Mammary microvascular endothelial cell (primary cell): ENCODE measurements around a stretch of chr1.

GRCh38 chr1:115977444-115978196, 1.3 kb downstream of the SLC22A15 start:
- RAMPAGE, long total RNA = no peak

DNA sequence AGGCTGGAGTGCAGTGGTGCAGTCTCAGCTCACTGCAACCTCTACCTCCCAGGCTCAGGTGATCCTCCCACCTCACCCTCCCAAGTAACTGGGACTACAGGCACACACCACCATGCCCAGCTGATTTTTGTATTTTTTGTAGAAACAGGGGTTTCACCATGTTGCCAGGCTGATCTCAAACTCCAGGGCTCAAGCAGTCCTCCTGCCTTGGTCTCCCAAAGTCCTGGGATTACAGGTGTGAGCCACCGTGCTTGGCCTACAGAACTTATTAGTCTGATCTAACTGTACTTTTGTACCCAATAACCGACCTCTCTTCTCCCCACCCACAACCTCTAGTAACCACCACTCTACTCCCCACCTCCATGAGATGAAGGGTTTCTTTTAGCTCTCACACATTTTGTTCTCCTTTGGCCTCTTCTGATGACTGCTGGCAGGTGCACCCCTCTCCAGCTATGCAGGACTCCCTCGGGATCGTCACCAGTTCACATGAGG, 100.0 kb upstream of the ATP1A1 start:
- RAMPAGE, long total RNA = no peak

- RAMPAGE, long total RNA = no peak
Measured at GRCh38 chr1:116371909-116372937, 821 bp upstream of the ATP1A1 start.

DNA sequence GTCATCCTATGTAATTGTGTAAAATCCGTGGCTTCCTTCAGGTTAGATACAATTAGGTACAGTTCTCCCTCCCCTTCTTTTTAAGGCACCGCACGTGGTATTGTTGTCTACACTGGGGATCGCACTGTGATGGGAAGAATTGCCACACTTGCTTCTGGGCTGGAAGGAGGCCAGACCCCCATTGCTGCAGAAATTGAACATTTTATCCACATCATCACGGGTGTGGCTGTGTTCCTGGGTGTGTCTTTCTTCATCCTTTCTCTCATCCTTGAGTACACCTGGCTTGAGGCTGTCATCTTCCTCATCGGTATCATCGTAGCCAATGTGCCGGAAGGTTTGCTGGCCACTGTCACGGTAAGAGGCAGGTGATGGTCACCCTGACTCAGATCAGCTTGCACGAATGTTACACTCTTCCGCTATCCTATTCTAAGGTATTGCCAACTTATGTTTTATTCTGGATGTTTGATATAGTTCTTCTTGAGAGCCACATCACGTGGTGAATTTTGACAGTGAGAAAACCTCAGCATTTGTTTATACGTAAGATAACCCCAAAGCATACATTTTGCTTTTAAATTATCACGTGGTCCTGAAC, 16.4 kb downstream of the ATP1A1 start:
- RAMPAGE, long total RNA = no peak

- RAMPAGE, long total RNA = no peak
Measured at GRCh38 chr1:116389946-116390494, 17.0 kb downstream of the ATP1A1 start.

- RAMPAGE, long total RNA = no peak
Measured at GRCh38 chr1:116404013-116405287, 31.4 kb downstream of the ATP1A1 start.

DNA sequence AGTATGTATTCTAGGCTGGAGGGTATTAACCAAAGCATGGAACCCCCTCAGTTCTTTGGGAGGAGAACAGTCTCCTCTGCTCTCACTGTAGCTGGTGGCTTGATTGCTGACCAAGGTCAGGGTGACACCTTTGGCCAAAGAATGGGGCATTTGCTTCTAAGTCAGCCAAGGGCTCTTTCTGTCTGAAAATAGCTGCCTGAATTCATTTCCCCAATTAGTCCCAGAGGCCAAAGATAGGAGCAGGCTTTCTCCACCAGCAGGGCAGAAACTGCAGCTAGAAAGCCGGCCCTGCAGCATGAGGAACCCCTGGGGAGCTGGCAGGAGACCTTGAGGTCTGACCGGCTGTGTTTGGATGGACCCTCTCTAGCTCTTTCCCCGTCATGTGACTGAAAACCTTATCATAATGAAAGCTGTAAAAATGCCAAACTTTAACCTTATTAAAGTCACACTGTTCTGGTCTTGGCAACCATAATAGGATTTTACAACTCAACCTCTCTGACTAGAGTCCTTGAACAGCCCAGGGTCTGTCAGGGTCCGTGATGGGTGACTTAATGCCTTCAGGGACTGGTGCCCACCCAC, 93.4 kb downstream of the CD58 start:
- RAMPAGE, long total RNA = no peak

GRCh38 chr1:116494644-116495597, 75.9 kb downstream of the CD58 start:
- RAMPAGE, long total RNA = no peak

DNA sequence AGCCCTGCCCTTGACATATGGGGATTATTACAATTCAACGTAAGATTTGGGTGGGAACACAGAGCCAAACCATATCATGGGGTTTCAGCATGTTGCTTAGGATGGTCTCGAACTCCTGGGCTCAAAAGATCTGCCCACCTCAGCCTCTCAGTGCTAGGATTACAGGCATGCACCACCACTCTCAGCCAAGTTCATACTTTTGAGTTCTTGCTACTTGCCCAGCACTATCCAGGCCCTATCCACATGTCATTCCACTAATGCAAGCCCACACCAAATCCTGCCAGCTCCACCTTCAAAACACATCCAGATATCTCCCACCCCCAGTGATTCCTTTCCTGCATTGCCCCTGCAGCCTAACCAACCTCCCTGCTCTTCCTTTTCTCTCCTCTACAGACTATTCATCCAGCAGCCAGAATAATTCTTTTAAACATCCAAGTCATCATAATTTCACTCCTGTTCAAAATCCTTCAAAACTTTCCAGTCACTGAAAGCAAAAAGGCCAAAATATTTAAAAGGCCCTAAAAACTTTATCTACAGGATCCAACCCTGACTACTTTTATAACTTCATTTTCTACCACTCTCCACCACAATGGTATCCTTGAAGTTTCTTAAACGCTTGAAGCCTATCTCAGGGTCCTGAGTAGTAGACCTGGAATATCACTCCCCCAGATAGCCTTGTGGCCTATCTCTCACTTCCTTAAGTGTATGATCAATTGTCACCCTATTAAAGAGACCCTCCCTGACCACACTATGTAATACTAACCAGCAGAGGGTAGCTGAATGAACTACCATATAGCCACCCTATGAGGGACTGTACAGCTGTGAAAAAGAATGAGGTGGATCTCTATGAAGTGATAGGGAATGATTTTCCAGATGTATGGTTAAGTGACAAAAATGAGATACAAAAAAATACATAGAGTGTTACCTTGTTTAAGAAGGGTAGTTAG, 5.8 kb downstream of the CD58 start:
- RAMPAGE, long total RNA = no peak

DNA sequence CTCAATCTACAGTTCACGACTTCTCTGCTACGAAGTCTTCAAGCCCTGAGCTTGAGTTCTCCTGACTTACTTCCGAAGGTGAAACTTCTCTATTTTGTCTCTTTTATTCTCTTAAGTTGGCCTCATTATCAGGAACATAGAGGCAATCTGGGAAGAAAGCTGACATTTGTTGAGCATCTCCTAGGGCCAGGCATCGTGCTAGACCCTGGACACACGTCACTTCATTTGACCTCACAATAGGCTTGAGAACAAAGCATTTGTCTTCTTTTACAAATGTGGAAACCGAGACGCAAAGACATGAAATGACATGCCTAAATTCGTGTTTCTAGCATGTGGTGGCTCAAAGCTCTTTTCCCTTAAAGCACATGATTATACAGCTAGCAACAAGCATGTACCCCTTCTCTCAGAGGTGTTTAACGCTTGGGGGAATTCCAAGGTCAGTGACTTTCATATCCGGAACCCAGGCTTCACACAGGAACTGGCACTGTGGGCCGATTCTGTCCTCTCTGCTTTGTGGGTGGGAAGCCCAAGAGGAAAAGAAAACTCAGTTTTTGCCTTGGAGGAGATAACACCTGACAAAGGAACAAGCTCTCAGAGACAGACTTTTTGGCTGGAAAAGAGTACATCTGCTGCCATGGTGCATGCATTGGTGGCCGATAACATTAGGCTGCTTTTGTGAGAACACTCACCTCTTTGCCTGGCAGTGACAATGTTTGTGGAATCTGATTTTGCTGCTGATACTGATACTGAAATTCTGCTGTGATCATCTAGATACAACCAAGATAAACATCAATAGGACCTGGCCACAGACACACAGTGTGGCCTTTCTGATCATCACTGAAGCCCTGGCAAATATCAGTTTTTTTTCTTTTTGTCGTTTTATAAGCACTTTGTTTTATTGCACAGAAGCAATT, 15.4 kb upstream of the CD2 start:
- RAMPAGE, long total RNA = no peak

- RAMPAGE, long total RNA = no peak
Measured at GRCh38 chr1:116803538-116803916, 49.3 kb downstream of the CD2 start.

GRCh38 chr1:116824666-116824926, 70.4 kb downstream of the CD2 start:
- RAMPAGE, long total RNA = no peak

- RAMPAGE, long total RNA = no peak
Measured at GRCh38 chr1:117059147-117060222, 641 bp upstream of the TTF2 start.

GRCh38 chr1:117122555-117123116, 1.1 kb upstream of the TRIM45 start:
- RAMPAGE, long total RNA = no peak

DNA sequence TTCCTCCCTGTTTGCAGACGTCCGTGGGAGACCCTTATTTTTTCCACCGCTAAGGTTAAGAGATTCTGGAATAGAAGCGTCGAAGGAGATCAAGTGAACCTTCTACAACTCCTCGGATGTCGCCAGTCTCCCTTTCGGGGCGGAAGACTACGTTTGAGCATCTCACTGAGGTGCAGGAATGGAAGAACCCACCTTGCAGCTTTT, 325 bp downstream of the MAN1A2 start:
- RAMPAGE, long total RNA = no peak

- RAMPAGE, long total RNA = no peak
Measured at GRCh38 chr1:117592117-117592854, 13.6 kb upstream of the TENT5C start.

DNA sequence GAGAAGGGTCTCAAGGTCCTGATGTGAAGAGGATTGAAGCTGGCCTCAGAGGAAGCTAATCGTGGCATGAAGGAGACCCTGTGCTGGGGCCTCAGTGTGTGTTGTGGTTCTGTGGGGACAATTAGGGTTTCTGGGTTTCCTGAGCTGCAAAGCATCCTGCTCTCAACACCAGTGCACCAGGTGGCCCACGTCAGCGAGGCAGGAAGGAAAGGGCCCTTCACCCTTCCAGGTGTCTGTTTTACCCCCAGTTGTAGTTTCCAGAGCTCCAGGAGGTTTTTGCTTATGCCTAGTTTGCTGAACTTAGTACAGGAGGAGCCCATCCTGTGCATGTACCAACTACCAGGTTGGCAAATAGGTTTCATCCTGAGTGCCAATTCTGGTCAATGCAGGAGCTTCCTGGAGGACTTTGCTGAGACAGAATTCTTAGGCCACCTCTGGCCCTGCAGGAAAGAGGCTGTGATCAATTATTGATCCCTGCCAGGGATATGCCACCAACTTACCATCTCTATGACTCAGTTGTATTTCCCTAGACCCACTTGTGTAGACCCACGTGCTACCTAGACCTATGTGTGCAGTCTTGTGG, 53.0 kb downstream of the TENT5C start:
- RAMPAGE, long total RNA = no peak

DNA sequence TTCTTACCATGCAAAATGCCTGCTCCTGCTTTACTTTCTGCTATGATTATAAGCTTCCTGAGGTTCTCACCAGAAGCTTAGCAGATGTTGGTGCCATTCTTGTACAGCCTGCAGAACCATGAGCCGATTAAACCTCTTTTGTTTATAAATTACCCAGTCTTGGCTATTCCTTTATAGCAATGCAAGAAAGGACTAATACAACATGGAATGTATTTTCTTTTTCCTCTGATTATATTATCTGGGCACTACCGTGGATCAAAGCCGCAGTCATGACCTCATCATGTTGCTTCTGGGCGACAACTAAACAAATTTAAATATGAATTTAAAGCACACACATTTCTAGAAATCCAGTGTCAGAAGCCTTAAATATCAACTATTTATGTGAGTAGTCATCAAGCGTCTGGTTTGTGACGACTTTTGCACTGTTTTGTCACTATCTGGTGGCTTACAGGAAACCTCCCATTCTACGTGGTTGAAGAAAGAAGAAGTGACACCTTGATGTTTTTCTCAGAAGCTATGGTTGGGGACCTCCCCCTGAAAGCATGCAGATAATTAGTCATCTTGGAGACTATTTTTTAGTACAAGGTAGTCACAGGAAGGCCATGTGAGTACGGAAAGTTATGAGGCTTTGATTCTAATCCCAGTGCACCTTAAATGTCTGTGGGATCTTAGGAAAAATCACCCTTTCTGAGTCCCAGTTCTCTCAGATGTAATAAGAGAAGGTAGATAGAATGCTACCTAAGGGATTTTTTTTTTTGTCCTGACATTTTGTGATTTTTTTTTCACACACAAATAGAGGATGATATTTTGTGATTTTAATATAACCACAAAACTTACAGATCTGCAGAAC, 58.4 kb downstream of the TENT5C start:
- RAMPAGE, long total RNA = no peak

DNA sequence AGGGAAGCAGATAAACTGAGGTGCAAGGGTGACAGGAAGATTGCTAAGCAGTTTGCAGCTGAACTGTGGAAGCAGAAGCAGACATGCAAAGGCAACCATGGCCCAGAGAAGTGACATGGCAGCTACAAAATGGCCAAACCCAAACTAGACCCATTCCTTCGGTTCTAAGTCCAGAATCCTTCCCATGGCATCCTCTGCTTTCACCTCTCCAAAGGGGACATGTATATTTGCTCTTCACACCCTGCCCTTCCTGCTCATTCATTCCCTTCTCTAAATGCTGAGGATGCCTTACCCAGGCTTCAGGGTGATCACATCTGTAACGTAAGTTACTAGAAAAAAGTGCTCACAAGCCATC, 74.4 kb downstream of the TENT5C start:
- RAMPAGE, long total RNA = no peak

DNA sequence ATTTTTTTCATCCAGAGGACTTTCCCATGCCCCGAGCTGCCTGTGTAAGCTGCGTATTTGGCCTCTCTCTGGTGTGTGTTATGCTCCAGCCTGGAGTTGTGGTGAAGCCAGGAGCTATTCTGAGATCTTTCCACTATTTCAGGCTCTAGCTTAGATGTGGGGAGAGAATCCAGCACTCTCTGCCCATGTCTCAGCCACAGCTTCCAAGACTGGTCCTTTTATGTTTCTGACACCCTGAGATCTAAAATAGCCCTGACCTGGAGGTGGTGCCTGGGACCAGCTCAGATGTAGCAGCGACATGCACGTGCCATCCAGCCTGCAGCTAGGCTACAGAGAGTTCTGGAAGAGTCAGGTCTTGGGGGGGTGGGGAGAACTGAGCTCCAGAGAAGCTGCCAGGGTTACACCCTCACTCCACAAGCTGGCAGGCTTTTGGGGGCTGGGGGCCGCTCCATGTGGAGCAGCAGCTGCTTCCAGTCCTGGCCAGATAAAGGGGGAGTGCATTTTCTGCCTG, 76.6 kb downstream of the TENT5C start:
- RAMPAGE, long total RNA = no peak